ENCODE measurements around the genes AP5Z1 and MMD2.

GRCh38 chr7:2956706-2957226 lies 86.9 kb downstream of the CARD11 start:
- RRBS = no CpG with 5 or more reads among the region's 7 CpGs

DNA sequence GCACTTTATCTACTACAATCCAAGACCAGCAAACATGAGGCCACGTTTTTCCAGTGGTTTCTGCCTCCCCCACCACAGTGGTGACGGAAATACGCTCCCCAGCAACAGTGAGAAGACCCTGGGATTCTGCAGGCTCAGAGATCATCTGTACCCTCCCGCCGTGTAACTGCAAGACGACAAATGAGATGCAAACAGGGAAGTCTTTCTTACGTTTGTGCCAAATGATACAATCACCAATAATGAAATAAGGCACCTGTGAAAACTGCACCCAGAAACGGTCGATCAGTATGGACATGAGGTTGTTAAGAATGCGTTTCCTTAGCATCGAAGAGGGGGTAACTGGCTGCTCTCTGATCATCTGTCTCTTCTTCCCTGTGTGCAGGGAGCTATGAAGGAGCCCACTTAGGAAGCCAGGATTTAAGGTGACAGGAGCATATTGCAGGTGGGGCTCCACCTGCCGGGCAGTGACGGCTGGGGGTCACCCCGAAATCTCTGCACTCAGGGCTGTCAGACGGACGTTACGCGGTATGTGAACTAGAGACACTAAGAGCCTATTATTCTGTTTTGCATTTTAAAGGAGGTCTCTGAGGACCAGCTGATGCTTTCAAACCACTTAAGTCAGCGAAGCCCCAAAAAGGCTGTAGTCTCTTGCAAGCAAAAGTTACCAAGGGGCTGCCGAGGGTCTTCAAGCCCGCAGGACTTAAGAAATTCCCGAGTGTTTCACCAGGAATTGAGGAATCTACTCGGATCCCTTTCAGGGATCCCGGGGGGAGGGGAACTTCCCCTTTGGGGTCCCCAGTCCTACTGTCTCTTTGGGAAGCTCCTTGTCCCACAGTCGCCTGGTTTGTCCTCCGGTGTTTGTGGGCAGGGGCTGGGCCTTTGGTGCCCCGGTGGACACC lies 64.4 kb downstream of the CARD11 start:
- RRBS = 71% methylated on average over 4 of the region's 27 CpGs

DNA sequence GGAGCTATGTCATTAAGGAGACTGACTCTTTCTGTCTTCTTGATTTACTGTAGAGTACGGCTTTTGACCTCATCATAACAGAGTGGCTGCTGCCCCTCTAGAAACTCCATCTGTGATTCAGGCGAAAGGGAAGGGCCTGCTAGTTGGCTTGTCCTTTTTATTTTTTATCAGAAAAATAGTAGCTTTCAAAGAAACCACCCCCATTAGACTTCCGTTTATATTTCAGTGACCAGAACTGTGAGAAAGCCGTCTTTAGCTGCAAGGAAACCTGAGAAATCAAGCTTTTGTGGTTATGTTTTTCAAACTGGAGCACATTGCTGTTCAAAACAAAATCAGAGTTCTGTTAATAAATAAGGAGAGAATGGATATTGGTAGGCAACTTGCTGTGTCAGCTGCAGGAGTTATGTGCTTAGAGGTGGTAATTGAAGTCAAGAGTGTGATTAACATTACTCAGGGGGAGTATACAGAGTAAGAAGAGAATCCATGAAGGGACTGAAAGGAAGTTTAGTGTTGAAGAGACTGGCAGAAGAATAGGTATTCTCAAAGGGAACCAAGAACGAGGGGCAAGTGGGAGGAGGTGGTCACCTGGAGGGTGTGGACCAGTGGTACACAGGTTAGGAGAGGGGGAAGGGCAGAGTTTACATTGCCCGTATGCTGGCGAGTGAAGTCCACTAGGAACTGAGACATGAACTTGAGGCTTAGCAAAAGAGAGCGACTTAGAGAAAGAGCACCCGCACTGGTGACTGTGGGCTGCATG lies 79.8 kb downstream of the SDK1 start:
- RRBS = no CpG with 5 or more reads among the region's 9 CpGs

GRCh38 chr7:3450092-3450864 lies 149.2 kb downstream of the SDK1 start:
- RRBS = no CpG with 5 or more reads among the region's 4 CpGs

- RRBS = no CpG with 5 or more reads among the region's 8 CpGs
Observed at GRCh38 chr7:3529028-3529917, 228.2 kb downstream of the SDK1 start.

- RRBS = no CpG with 5 or more reads among the region's 18 CpGs
Observed at GRCh38 chr7:3754464-3755409, 453.7 kb downstream of the SDK1 start.

DNA sequence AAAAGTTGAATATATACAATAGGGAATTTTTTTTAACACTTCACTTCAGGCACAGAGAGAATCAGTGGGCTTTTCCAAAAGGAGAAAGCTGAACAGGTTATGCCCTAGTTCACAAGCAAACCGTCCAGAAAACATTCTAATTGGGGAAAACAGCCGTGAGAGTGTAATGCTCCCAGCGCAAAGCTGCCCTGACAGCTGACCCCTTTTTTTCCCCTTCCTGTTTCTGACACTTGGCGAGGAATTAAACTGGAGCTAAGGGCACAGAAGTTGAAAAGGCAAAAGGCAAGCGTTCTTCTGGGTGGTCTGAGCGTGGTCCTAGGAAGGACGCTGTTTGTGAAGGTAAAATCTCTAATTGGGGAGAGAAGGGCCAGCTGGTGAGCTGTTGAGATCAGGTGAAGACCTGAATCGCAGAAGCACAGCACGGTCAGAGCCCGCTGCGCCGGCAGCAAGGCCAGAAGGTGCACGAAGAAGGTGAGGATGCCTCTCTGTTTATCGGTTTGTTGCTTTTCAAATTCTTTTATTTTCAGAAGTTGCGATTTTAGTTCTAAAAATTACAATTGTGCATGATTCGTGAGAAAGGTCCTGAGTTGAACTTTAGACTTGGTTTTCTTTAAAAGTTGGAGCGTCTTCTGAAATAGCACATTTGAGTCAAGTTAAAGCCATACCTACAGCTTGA lies 247.9 kb upstream of the FOXK1 start:
- RRBS = no CpG with 5 or more reads among the region's 17 CpGs

- RRBS = 3% methylated on average over 7 of the region's 18 CpGs
Observed at GRCh38 chr7:4683872-4684621, 2.0 kb downstream of the FOXK1 start.

DNA sequence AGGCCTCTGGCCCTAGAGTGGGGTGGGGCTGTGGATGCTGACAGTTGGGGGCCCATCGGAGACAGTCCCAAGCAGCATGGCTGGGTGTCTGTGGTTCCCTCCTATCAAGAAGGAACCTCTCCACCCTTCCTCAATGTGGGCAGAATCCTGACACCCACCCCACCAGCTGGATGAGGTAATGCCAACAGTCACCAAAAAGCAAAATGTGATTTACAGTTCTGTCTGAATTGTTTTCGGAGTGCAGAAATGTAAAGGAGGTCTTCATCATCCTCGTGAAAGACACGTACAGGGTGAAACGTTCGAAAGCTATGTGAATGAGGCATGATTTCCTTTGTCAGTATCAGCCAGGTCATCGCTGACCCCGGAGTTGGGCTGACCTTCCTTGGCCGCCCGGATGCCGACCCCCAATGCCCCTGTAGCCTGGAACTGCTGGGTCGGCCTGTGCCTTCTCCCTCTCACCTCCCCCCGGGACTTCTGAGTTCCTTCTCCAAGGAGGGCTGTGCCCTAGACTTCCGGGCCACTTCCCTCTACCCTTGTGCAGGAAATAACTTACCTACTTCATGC lies 24.4 kb downstream of the FOXK1 start:
- RRBS = 83% methylated on average over 4 of the region's 14 CpGs

- RRBS = no CpG with 5 or more reads among the region's 12 CpGs
Observed at GRCh38 chr7:4745777-4746735, 29.4 kb upstream of the AP5Z1 start.

- RRBS = 3% methylated on average over 8 of the region's 73 CpGs
Observed at GRCh38 chr7:4774808-4775773, at the start of gene AP5Z1. TSS of gene AP5Z1 (plus strand) at chr7:4775623.

DNA sequence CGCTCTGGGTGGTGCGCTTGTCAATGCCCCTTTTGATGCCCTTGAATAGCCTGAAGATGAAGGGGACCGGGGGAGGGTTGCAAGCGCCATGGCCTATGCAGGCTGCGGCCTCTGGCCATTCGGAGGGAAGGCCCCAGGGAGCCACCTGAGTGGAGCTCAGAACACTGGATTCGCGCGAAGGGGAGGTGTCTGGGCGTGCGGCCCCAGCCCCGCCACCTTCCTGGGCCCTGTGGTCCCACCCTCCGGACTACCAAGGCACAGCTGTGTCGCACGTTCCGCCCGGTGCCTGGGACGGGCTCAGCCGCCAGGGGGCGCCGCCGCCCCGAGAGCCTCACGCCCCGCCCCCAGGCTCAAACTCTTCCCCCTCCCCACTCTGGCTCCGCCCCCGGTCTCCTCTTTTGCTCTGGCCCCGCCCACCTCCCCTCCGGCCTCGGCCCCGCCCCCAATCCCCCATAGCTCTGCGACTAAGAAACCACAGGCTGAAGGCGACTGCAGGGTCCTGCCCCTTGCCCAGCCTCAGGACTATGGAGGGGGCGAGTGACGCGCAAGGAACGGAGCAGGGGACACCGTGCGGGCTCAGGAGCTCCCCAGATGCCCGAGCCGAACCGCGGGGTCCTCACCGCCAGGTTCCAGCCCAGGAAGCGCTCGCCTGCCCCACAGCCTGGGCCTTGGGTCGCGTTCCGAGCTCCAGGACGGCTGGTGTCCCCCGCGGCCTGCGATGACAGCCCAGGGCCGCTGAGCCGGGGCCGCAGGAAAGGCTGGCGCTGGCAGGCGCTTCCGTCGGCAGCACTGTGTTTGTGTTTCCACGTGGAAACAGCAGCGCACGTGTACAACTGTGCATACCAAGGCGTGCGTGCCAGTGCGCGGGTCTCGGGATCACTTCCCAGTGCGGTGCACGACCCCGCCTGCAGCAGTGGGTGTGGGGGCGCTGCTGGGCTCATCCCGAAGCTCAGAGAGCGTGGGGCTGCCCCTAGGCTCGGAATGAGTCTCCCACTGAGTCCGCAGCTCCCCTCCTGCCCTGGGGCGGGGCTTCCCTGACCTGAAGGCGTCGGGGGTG lies 16.9 kb downstream of the AP5Z1 start:
- RRBS = 18% methylated on average over 10 of the region's 79 CpGs

GRCh38 chr7:4794513-4795311 lies 19.3 kb downstream of the AP5Z1 start:
- RRBS = no CpG with 5 or more reads among the region's 29 CpGs

GRCh38 chr7:4958843-4959690 lies at the start of gene MMD2:
TSS of gene MMD2 (minus strand) at chr7:4959187.
- RRBS = 3% methylated on average over 28 of the region's 85 CpGs

- RRBS = no CpG with 5 or more reads among the region's 39 CpGs
Observed at GRCh38 chr7:5227898-5228500, 38.0 kb downstream of the WIPI2 start.

DNA sequence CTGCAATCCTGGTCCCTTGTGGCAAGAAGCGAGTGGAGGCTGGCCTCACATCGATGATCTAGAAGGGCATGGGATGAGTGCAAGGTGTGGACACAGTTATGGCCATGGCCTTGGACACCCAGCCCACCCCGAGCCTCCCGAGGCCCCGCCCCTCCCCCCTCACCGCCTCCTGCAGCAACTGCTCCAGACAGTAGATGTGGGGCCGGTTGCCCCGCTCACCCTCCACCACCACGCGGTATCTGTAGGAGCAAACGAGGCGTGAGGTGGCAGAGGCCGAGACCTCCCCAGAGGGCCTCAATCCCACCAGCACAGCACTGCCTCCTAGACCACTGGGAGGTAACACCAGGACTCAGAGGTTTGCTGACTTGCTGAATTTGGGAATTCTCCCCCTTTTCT lies 37.6 kb downstream of the SLC29A4 start:
- RRBS = no CpG with 5 or more reads among the region's 13 CpGs

DNA sequence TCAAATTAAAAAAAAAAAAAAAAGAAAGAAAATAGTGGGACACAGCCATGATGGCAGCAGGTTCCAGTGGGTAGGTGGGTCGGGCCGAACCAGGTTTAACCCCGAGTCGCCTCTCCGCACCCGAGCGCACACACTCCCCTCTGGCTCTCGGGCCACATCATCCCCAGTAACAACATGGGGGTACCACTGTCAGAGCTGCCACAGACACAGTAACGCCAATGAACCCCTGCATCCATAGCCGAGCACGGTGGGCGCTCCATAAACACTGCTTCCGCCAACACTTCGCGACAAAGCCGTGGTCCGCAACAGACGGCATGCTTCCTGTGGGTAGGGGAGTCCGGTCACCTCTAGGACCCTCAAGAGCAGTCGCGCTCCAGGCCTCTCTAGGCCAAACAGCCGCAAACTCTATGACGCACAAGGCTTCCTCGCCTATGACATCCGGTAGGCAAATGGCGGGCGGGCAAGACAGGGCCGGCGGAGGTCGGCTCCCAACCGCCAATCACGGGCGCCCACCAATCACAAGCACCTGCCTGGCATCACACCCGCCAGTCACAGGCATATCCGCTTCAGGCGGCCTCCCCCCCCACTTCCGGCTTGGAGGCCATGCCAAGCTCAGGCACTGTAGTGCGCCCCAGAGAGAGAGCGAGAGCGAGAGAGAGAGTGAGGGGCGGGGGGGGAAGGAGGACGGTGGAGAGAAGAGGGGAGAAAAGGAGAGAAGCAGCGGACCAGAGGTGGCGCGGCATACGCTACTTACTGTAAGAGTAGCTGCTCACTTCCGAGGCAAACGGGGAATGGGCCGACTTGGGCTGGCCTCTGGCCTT lies 67.3 kb downstream of the TNRC18 start:
- RRBS = 96% methylated on average over 6 of the region's 49 CpGs

DNA sequence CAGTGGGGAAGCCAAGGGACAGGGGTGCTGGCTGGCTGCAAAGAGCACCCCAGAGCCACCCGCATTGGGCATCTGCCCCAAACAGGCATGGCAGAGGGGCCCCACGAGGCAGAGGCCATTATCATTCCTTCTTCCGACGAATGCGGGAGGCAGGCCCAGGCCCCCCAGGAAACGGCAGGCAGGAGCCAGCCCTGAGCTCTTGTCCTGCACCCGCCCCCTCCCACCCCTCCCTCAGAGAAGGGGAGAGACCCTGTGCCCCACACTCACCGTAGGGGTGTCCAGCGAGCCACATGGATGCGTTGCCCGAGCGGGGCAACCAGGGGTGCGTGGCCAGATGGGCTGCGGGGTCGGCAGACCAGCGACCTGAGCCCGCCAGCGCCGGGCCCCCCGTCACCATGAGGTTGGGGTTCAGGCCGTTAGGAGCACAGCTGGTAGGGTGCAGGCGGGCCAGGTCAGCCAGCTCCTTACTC lies 46.5 kb downstream of the TNRC18 start:
- RRBS = no CpG with 5 or more reads among the region's 22 CpGs

GRCh38 chr7:5421588-5422615 lies 1.7 kb downstream of the TNRC18 start:
- RRBS = 2% methylated on average over 9 of the region's 59 CpGs

GRCh38 chr7:5424950-5425239 lies 1.3 kb upstream of the TNRC18 start:
- RRBS = 0% methylated on average over 4 of the region's 19 CpGs

All from epidermal melanocyte (primary cell).